Endodermal cell (in vitro differentiated cells): ENCODE data around the gene CBS.

GRCh38 chr21:42477133-42477675, 18.8 kb downstream of the RSPH1 start:
- PRO-cap = no peak

GRCh38 chr21:42513957-42515151, 702 bp downstream of the SLC37A1 start:
- PRO-cap = bidirectional peak, plus-strand start at chr21:42514868, minus-strand start at chr21:42514704

DNA sequence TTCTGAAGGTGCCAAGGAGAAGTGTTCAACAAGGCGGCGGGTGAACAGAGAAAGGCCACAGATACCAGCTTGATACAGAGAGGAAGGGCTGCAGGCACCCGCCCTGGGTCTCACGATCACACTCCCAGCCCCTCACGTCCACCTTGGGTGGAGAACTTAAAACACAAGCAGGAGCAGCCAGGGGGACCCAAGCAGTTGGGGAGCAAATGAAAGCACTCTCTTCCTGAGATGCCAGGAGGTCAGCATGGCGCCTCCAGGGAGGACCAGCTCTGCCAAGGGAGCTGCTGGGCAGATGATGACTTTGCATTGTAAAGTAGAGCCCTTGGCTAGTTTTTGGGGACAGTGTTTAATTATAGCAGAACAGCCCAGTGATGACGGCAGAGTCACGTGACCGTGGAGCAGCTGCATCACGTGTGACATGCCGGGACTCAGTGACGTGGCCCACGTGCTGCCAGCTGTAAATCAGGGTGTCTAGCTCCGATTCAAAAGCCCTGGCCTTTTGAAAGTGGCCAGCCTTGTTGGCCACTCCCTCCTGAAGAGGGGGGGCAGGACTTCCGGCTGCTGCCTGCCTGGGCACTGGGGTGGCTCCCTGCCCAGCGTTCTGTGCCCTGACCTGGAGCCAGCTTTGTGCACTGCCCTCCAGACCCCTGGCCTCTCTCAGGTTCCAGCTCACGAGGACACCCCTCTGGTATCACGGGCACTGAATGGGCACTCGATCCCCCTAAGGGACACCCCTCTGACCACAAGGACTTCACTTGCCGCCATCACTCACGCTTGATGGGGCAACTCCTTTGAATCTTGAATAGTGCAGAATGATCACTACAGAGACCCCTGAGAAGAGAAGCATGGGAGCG, 19.1 kb downstream of the SLC37A1 start:
- PRO-cap = no peak

GRCh38 chr21:42569598-42570399, 56.1 kb downstream of the SLC37A1 start:
- PRO-cap = no peak

DNA sequence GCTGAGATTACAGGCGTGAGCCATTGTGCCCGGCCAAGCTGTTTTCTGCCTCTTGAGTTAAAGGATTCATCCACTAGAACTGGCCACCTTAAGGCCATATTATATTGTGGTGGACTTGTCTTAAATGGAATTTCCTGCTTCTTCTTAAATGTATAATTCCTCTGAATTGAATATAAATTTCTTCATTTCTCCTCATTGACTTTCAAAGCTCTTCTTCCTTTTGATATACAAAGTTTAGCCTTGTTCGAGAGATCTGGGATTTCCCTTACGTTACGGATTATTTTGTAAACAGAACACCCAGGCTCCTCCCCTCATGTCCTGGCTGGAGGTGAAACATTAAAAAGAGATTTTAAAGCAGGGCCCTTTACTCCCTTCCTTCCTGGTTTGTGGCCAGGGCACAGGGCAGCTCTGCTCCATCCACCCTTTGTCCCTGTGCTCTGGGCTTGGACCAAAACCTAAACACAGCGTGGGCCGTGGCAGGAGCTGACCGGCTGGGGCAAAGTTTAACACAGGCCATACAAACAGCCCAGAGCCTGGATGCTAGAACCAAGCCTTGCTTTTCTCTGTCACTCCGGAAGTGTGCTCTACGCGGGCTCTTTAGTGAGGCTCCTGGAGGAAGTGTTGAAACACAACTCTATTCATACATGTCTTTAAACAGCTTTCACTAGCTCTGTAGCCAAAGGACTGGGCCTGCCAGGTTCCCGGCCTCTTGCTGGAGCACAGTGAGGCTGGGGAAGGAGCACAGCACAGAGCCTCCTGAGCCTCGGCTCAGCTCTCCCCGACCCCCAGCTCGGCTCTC, 84.5 kb downstream of the PDE9A start:
- PRO-cap = no peak

DNA sequence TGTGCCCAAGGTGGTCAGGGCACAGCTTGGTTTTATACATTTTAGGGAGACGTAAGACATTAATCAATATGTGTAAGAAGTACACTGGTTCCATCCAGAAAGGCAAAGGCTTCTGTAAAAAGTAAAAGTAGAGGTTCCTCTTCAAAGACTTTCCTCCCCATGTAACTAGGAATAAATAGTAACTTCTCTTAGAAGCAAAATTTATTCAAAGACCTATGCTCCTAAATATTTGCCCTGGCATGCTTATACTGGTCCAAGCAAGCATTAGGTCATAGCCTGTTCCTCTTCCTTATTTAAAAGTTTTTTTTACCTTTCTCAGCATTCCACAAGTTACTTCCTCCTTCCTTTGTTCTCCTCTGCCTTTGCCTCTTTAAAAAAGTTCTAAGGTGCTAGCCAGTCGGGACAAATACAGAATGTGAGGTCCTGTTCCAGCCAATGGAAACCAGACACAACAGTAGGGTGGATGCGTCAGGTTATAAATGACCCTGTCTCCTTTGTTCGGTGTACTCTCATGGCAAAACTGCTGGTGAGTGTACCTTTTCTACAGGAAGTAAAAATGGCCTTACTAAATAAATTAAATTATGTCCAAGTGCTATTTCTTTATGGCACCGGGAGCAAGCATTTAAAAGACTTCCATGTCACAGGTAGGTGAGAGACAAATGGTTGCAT, 66.9 kb downstream of the WDR4 start:
- PRO-cap = bidirectional peak, plus-strand start at position 445 of the sequence, minus-strand start at position 295 of the sequence

DNA sequence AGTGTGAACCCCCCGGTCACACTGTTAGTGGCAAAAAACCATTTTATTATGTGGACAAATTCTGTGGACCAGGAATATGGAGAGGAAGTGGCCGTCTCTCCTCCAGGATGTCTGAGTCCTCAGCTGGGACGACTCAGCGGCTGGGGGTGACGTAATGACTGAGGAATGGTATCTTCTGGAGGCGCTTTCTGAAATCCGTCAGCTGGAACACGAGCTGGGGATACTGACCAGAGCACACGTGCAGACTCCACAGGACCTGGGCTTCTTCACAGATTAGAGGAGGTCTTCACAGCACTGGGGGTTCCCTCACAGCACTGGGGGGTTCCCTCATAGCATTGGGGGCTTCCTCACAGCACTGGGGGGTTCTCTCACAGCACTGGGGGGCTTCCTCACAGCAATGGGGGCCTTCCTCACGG, 18.1 kb downstream of the PKNOX1 start:
- PRO-cap = no peak

- PRO-cap = no peak
Observed at GRCh38 chr21:43075689-43075888, at the start of gene CBS. TSS of gene CBS (minus strand) at chr21:43075835.

- PRO-cap = unidirectional peak, plus-strand start at chr21:43107136
Observed at GRCh38 chr21:43106714-43107415, 505 bp downstream of the U2AF1 start.

DNA sequence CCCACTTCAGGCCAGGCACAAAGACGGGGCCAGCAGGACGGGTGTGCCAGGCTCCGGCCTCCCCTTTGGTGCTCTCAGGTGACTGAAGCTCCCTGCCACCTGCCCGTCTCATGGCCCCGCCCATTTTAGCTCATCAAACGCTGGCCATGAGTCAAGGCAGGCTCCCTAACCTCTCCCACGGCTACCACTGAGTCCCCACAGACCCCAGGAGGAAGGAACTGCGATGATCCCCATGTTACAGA, 109.6 kb downstream of the CRYAA start:
- PRO-cap = no peak

GRCh38 chr21:43287094-43287627, 118.4 kb downstream of the CRYAA start:
- PRO-cap = no peak

DNA sequence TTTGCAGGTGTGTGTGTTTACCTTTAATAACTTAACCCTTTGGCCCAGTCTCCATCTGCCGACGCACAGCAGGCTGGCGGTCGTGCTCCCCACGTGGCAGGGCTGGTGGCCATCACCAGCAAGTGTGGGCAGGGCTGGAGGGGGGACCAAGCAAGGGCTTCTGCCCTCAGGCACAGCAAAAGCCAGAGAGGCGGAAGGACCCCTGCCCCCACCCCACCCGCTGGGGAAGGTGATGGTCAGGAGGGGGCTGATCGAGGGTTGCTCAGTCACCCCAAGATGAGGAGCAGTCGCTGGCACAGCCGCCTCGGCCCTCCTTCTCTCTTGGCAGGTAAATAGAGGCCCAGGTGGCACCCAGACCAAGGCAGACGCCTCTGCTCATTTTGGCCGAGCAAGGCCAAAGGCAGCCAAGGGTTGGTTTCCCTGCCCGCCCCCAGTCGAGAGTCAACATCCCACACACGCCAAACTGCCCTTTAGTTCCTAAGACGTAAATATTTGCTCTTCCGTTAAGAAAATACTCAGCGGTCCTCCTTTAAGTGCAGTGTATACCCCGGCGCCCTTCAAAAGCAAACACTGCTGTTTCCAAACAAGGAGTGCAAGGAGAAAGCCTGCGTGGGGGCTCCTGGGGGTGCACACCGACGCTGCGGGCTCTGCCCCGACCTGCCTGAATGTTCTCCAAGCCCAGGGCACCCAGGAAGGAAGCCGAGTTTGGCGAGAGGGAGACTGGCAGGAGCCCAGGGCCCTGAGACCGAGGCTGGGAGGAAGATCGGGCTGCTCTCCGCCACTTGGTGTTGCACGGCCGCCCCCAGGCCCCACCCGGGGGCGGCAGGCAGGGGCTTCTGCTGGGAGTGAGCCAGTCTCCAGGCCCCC, 82.7 kb downstream of the SIK1 start:
- PRO-cap = no peak

GRCh38 chr21:43352825-43353561, 73.9 kb downstream of the SIK1 start:
- PRO-cap = no peak

- PRO-cap = no peak
Observed at GRCh38 chr21:43477818-43478215, 50.9 kb upstream of the SIK1 start.

GRCh38 chr21:43660527-43661027, 1.2 kb downstream of the RRP1B start:
- PRO-cap = no peak

- PRO-cap = no peak
Observed at GRCh38 chr21:43732126-43732822, 13.3 kb downstream of the PDXK start.

DNA sequence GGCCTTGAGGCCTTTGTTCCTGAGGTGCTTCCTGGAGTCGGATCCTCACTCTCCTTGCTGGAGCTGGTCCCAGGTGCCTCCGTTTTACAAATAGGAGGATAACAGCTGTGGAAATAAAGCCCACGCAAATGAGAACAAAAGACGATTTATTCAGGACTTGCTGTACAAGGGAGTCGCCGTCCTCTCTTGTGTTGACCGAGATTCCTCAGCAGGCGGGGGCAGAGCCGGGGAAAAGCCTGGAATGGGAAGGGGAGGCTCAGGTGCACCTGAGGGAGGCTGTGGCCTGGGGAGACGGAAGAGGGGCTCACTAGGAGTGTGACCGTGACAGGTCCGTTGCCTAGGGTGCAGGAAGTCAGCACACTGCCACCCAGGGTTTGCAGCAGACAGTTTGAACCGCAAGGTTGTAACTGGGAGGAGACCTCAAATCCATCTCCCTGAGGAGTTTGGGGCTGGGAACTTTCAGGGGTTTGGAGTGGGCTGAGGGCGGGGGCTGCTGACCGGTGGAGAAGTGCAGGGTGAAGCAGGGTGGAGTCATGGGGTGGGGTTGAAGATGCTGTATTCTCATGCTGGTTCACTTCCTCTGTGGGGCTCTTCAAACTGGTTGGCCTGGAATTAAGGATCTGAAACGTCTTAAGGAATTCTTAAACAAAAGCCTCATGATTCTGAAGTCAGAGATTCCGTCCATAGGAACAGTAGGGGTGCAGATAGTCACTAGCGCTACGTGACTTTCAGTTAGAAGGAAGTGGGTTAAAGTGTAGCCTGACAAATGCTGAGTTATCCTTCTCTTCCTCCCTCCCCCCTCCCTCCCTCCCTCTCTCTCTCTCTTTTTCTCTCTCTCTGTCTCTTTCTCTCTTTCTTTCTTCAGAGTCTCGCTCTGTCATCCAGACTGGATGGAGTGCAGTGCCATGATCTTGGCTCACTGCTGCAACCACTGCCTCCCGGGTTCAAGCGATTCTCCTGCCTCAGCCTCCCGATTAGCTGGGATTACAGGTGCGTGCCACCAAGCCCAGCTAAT, 2.7 kb upstream of the CSTB start:
- PRO-cap = no peak

DNA sequence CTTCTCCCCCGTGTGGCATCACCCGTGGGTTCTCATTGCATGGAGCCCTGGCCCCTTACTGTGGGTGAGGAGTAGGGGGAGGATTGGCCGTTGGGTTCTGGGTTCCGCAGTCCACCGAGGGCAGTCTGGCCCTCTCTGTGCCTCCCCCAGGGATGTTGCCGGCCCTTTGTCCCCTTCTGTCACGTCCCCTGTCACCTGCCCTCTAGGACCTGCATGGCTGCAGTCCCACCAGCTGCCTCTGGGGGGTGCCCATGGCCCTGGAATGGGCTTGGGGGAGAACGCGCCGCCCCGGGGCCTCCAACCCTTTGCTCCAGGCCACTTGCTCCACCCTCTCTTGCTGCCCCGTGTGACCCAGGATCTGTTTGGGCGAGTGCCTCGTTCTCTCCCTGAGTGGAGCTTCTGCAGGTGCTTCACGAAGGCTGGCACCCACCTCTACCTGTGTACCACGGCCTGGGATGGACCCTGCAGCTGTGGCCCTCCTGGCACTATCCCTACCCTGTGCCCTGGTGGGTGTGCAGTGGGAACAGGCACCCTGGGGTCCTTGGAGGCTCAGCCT, 21.4 kb downstream of the RRP1 start:
- PRO-cap = no peak

DNA sequence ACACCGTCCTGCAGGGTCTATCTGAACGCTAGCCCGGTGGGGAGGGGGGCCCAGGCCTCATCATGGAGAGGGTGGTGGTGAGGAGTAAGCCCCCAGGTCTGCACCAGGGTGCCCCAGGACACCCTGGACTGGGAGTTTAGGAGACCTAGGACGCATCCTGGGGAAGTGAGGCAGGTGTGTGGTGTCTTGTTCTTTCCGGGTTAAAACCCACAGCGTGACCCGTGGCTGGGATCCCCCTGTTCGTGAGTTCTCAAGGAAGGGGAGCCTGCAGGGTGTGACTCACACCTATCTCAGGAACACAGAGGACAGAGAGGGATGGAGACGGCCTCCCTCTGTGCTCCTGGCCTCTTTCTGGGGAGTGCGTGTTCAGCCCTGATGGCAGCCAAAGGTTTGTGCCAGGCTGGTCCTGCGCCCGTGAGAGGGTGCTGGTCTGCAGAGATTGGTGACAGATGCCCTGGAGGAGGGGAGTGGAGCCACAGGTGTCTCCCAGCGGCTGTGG, 44.9 kb downstream of the AGPAT3 start:
- PRO-cap = no peak

DNA sequence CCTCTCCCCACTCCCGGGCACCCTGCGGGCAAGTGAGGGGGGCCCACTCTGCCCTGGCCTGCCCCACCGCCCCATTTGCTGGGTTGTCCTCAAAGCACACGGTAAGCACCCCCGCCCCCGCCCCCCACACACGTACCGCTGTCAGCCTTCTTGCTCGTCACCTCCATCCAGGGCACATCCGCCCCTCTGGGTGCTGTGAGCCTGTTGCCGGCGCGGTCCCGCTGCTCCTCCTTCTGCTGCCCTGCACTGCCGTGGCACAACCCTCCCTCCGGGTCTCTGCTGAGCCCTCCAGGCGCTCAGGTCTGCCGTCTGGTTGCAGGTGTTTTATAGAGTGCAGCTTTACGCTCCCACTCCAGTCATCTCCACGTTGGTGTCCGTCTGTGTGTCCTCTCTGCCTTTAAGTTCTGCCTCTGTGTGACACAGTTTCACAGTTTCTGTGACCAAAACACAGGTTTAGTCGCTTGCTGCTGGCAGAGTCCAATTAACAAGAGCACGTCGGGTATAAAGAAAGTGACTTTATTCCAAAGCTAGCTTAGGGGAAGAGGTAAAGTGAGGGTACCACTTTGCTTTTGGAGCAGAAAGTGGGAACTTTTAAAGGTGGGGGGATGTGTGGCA, 52.1 kb downstream of the AGPAT3 start:
- PRO-cap = no peak